Colonic mucosa (tissue), 1 donor: ENCODE measurements around a stretch of chr17.

GRCh38 chr17:81351468-81352027 is 43.7 kb upstream of the BAHCC1 start:
- PRO-cap, result unidirectional peak, minus-strand start at chr17:81351585

GRCh38 chr17:81390746-81391778 is 4.2 kb upstream of the BAHCC1 start:
- PRO-cap, result no peak

DNA sequence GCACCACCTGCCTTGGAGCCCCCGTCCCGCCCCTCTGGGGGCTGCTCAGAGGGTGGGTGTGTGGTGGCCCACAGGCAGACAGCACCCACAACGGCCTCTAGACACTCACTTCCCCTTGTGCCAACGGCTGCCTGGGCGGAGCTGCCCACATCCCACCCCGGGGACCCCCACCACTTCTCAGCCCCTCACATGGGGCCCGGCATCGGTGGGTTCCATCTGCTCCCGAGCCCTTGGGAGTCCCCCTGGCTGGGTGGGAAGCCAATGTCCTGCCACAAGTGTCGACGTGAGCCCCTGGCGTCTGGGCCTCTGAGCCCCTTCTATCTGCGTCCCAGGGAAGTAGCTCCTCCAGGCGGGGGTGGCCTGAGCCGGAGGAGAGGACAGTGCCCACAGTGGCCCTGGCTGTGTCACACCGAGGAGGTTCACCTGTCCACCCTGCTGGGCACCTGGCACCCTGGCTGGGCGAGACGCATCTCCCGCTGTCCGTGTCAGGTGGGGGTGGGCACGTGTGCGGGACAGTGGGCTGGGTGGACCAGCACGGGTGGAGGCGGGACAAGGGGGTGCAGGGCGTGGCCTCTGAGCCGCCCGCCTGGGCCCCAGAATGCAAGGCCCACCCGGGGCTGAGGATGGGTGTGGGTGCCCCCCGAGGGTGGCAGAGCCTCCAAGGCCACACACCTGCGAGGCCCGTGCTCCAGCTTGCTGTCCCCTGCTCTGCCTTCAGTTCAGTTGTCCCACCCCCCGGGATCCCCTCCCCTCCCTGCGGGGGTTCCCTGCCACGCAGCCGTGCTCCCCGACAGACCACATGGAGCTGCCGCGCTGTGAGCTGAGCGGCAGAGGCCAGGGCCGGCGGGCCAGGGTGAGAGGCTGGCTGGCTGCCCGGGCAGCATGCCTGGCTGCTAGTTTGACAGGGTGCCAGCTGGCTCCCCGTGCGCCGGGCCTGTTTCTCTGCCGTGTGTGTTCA is 33.7 kb downstream of the BAHCC1 start:
- PRO-cap, result no peak

DNA sequence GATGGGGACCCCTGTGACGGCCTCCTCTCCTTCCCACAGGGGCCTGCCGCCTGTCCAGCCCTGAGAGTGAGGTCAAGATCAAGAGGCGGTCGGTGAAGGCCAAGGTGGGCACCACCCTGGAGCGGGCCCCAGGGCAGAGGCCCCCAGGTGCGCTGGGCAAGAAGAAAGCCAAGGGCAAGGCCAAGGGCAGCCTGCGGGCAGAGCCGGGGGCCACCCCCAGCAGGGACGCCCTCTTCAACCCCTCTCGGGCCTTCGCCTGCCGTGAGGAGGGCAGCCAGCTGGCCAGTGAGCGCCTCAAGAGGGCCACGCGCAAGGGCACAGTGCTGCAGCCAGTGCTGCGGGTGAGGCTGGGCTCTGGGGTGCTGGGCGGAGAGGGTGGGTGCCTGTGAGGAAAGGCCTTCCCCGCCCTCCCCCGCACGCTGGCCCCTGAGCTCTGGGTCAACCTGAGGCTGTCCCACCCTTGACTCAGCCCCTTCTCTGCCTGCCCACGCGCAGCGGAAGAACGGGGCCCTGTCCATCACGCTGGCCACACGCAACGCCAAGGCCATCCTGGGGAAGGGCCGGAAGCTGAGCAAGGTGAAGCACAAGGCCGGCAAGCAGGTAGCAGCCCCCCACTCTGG is 54.4 kb downstream of the ACTG1 start:
- PRO-cap, result no peak

DNA sequence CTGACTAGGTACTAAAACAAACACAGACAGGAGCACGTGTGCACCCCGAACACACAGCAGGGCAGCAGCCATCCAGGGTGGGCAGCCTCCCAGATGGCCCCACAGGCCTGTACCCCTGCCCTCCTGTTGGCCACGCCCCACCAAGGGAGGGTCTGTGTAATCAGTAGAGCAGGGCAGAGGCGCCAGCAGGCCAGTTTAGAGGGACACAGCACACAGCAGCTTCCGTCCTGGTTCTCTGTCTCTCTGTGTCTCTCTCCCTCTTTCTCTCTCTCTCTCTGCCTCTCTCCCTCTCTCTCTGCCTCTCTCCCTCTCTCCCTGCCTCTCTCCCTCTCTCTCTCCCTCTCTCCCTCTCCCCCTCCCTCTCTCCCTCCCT is 21.4 kb downstream of the ACTG1 start:
- PRO-cap, result unidirectional peak, plus-strand start at position 193 of the sequence

DNA sequence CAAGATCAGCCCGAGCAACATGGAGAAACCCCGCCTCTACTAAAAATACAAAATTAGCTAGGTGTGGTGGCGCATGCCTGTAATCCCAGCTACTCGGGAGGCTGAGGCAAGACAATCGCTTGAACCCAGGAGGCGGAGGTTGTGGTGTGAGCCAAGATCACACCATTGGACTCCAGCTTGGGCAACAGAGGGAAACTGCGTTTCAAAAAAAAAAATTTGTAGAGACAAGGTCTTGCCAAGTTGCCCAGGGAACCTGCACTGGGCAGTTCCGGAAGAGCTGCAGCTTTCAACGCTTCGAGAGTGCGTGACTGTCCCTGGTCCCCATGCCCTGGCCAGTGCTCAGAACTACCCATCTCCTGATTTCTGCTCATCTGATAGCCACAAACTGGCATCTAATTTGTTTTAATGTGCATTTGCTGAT is 4.0 kb downstream of the ACTG1 start:
- PRO-cap, result no peak

GRCh38 chr17:81514989-81515531 is 2.5 kb upstream of the ACTG1 start:
- PRO-cap, result bidirectional peak, plus-strand start at chr17:81515062, minus-strand start at chr17:81514725; bidirectional peak, plus-strand start at chr17:81515429, minus-strand start at chr17:81515295

DNA sequence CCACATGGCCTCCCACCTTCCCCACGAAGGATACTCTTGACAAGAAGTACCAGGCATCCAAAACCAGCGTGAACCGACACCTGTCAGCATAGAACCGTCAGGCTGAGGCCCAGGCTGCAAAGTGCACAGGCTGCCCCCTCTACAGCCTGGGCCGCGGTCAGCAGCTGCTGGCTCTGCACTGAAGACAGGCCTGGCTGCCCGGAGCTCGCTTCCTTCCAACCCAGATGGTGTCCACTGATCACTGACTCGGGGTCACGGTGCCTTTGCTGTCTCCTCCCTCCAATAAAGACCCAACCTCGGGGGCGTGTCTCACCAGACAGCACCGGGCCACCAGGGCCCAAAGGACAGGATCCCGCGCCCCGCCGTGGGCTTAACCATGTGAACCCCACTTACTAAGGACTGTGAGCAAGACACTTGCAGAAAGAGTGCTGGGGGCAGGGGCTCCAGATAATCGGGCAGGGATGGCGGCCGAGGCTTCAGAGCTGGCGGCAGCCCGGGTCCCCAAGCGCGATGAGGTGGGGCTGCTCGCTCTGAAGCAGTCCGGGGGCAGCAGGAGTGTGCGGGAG is 731 bp downstream of the FAAP100 start:
- PRO-cap, result unidirectional peak, plus-strand start at position 315 of the sequence

DNA sequence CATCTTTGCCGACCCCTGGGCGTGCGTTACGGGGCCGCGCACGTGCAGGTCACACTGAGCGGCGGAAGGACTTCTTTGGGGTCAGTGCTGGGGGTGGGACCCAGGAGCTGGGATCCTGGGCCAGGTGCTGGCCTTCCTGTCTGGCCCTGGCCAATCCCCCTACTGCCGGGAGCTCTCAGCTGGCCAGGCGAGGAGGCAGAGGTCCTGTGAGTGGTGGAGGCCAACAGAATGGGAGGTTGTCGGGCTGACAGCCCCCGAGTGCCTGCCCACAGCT is 2.0 kb downstream of the SLC25A10 start:
- PRO-cap, result no peak

DNA sequence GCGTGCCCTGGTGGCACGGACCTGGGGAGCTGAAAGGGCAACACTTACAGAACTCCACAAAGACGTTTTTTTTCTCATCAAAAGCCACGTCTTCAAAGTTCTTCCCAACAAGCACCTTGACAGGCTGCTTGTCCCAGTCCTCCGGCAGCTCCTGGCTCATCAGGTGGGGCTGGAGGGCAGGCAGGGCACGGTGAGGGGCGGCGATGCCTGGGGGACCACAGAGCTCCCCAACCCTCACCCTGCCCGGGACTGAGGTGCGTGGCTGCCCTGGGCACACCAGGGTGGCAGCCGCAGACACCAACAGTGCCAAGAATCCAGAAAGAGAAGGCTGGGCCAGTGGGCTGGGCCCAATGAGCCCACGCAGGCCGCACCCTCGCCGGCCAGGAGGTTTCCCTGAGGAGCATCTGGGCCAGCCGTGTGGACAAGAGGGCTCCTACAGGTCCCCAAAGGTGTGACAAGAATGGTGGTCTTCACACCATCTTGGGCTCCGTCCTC is 11.0 kb upstream of the PPP1R27 start:
- PRO-cap, result no peak

DNA sequence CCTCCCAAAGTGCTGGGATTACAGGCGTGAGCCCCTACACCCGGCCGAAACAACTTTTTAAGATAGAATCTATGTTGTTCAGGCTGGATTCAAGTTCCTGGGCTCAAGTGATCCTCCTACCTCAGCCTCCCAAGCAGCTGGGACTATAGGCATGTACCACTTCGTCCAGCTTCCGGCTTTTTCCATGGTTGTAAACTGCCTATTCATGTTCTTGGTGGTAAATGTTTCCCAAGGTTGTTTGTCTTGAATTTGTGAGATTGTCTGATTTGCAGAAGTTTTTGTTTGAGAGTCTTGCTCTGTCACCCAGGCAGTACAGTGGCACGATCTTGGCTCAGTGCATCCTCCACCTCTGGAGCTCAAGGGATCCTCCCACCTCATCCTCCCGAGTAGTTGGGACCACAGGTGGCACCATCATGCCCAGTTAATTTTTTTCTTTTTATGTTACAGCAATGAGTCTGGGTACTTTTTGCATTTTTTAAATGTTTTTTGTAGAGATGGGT is 5.6 kb upstream of the ARHGDIA start:
- PRO-cap, result no peak

- PRO-cap, result no peak
Observed at GRCh38 chr17:81903113-81903634, 1.1 kb downstream of the NPB start.

DNA sequence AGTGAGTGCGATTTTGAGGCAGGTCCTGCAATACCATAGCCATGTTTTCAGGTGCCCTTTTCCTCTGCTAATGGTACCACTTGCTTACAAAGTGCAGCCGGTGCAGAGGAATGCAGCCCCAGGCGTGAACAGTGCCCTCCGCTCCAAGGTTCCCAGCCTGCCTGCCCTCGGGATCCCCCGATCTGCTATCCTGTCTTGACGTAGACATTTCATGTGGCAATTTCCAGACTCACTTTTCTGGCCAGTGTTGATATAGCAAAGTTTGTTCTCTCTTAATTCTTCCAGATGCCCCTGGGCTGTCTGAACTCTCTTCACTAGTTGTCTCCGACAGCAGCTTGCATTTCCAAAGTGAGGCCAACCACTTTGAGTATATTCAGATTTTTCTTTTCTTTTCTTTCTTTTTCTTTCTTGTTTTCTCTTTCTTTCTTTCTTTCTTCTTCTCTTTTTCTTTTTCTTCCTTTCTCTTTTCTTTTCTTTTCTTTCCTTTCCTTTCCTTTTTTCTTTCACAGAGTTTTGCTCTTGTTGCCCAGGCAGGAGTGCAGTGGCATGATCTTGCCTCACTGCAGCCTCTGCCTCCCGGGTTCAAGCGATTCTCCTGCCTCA is 5.0 kb downstream of the ASPSCR1 start:
- PRO-cap, result no peak

- PRO-cap, result no peak
Observed at GRCh38 chr17:82051988-82052617, 405 bp downstream of the GPS1 start.

DNA sequence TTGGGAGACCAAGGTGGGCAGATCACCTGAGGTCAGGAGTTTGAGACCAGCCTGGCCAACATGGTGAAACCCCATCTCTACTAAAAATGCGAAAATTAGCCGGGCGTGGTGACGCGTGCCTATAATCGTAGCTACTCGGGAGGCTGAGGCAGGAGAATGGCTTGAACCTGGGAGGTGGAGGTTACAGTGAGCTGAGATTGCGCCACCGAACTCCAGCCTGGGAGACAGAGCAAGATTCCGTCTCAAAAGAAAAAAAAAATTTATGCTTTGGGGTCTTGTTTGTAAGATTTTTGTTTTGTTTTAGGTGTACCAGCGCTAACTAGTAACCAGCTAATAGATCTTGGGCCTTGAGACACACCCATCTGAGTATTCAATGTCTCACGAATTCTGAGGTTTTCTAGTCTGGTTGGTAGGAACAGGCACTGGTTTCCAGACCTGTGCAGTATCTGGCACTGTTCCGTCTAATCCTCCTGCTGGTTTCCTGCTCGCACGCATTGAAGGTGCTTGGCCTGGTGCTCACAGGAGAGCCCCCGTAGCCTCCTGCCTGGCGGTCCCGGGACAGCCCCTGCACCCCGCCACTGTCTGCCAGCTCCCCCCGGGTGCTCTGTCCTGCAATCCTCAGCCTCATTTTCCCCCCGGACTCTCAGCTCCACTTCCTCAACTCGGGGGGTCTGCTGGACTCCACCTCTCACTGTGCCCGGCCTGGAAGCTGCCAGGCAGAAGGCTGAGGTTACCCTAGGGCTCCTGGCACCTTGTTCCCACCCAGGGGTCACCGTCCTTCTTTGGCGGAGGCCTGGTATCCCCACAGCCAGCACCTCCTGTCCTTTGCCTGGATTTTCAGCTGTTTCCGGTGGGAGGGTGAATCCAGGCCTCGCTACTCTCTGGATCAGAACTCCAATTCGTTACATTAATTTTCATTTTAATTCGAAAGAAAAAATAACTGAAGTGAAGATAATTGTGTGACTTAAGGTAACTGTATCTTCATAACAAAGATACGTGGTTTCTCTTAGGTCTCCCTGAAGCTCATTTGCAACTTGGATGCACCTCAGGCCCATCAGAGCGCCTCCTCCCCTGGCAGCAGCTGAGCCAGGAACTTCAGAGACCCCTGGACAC is 10.7 kb upstream of the DUS1L start:
- PRO-cap, result no peak

DNA sequence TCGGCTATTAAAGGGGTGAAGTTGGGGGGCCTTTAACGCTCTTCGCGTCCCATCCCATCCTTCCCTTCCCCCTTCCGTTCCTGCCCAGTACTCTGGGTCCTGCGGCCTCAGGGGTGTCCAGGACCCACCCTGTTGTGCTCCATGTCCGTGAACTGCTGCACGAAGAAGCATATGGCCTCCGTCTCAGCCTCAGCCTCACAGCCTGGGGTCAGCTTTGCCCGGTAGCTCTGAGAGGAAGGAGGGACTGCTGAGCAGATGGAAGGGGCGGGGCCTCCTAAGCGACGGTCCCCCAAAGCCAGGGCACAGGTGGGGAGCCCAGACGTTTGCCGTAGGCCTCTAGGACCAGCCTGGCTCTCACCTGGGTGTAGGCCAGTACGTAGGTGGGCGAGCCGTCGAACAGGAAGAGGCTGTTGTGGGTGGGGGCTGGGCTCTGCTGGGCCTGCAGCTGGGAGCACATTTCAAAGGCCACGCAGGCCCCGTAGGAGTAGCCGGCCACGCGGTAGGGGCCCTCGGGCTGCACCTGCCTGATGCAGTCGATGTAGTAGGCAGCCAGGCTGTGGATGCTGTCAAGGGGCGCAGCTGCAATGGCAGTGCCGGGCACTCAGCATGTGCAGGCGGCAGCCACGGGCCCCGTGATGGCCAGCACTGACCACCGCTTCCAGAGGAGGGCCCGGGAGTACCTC is 14.5 kb upstream of the DUS1L start:
- PRO-cap, result no peak

GRCh38 chr17:82080695-82081454 is 15.3 kb upstream of the DUS1L start:
- PRO-cap, result no peak

- PRO-cap, result no peak
Observed at GRCh38 chr17:82084985-82085544, 13.0 kb downstream of the FASN start.

- PRO-cap, result bidirectional peak, plus-strand start at chr17:82106457, minus-strand start at chr17:82106375; bidirectional peak, plus-strand start at chr17:82106604, minus-strand start at chr17:82106540
Observed at GRCh38 chr17:82105700-82106960, 8.1 kb upstream of the FASN start.

DNA sequence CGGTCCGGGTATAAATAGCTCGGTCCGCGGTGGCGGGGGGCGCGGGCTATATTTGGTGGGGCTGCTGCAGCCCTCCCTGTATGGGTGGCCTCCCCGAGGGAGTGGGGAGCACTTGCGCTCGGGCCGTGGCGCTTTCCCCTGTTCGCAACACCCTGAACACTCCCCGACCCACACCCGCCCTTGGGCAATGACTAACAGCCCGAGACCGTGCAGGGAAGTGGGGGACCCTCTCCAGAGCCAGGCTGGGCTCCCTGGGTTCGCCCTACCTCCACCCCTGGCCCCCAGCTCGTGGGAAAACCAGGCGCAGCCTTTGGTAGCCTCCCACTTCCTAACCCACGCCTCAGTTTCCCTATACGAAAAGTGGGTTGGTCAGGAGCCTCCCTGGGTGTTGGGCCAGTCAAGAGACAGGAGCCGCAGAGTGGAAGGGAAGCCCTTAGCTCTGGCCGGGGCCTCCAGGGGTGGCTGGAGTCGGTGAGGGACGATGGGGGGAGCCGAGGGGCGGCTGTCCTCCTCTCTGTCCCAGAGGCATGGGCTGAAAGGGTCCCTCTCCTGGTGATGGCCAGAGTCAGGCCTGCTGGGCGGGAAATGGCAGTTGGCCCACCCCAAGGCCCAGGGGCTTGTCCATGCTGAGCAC is 706 bp downstream of the SLC16A3 start:
- PRO-cap, result bidirectional peak, plus-strand start at position 202 of the sequence, minus-strand start at position 154 of the sequence